Parotid gland (tissue), 1 donor: ENCODE measurements around a stretch of chr5.

GRCh38 chr5:55578817-55579229 is 44.1 kb upstream of the PLPP1 start:
- PRO-cap = no peak

DNA sequence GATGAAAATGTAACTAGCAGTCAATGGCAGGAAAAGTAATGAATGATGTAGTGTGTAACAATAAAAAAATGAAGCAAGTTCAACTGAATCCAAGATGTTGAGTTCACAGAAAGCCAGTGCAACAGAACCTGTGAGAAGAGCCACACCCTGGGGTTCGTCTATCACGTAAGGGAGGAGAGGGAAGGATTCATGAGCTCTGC is 60.1 kb upstream of the PLPP1 start:
- PRO-cap = unidirectional peak, plus-strand start at position 116 of the sequence

GRCh38 chr5:55597154-55598351 is 62.8 kb upstream of the PLPP1 start:
- PRO-cap = no peak

DNA sequence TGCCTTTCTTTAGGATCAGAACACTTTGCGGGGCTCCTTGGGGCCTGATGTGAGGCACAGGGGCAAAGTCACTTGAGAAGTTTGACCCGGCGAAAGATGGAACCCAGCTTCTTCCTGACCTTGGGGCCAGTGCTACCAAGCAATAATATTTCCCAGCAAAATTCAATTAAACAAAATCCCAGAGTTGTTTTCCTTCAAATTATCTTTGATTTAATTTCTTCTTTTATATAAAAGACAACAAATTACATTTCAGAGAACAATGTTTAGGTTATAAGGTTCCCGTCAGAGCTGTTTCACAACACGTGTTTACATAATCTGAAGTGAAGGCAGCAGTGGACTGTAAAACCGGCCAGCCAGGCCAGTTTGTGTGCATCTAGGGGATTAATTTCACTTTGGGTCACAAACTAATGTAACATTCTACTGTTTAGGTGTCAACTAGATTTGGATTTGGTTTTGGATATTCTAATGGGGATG is 86.4 kb upstream of the PLPP1 start:
- PRO-cap = no peak

DNA sequence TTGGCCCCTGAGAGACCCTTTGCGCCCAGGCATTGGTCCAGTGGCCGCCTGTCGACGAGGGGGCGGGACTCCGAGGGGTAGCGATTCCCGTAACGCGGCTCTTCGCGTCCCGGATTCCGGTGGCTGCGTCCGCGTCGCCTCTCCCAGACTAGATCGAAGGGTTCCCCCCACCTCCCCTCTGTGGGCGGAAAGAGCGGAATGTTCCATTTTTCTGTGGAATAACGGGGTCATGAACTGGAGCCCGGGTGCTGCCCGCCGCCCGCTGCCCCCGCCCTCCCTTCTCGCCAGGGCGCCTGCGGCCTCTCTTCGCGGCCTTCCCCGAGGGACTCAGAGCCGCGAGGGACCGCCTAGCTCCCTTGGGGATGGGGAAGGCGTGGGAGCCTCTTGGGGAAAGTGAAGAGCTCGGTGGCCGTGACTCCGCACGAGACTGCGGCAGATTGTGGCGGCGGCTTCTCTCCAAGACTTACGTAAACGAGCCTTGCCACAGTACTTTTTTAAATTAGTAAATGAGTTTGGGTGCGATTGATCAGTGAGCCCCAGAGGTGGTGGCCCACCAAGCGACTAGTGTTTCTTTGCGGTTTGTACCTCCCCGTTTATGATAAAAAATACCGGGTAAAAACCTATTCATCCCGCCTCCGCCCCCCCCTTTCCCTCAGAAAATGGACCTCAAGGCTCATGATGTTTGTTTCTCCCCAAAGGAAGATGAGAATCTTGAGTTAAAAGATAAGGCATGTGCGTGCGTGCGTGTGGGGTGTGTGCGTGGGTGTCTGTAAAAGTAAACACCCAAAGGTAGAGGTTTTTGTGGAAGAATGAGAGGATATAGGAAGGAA is 540 bp upstream of the IL6ST start:
- PRO-cap = bidirectional peak, plus-strand start at position 112 of the sequence, minus-strand start outside the sequence; bidirectional peak, plus-strand start at position 230 of the sequence, minus-strand start at position 180 of the sequence

- PRO-cap = no peak
These were observed 142.2 kb upstream of the MAP3K1 start for GRCh38 chr5:56673019-56673779.

GRCh38 chr5:56817191-56817702 is 1.9 kb downstream of the MAP3K1 start:
- PRO-cap = no peak

GRCh38 chr5:56881829-56882664 is 27.3 kb upstream of the SETD9 start:
- PRO-cap = no peak

GRCh38 chr5:56893546-56894231 is 15.7 kb upstream of the SETD9 start:
- PRO-cap = no peak

DNA sequence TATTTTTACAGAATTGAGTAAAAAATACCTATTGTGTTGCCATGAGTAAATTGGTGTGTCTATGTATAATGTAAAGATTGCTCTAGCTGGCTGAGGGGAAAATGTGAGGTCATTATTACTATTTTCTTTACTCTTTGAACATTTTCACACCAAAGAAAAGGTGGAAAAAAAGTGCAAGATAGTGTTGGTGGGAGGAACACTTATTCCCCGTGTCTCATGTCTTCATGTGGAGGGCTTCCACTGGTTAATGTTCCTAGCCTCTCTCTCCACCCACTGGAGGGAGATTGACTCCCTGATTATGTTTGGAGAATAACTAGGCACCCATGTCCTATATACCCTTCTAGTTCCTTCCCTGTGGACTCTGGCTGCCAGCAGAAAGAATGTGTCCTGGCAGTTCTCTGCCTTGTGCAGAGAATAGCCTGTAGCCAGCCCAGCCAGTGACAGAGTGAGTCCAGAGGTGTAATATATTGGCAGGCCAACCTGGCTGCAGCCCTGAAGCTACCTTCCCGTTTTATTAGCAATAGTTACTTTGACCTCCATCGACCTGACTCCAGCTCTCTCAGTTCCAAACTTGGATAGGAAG is 8.0 kb downstream of the SETD9 start:
- PRO-cap = no peak

- PRO-cap = no peak
These were observed 51.6 kb upstream of the MIER3 start for GRCh38 chr5:57003513-57003904.

DNA sequence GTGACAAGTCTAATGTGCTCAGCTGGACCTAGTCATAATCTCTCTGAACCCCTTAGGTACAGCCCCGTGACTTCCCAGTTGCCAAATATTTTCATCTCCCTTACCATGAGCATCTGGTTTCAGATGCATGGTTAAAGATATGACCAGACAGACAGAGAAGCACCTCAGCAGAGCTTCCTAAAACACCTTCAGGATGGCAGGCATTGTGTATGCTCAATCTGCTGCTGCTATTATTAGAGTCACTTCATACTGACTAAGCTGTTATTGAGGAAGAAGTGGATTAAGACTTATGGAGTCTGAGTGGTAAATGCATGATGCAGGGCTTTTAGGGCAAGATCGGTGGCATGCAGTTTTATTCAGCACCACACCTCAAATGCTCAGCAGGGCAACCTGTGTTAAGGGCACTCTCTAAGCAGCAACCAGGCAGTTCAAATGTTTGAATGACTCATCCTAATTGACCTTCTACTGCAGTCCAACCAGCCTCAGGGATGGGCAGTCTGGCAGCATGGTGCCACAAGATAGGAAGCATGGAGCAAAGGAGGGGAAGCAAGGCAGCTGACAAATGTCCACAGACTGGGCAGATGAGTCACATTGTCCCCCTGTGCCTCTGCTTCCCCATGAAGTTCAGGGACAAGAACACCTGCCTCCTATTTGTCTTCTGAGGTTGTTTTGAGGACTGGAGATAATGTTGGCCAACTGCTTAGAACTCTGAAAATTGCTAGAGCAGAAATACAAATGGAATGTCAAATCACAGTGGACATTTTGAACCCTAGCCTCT is 80.2 kb upstream of the MIER3 start:
- PRO-cap = no peak

- PRO-cap = no peak
These were observed 1.4 kb upstream of the GPBP1 start for GRCh38 chr5:57172240-57173122.

GRCh38 chr5:57207476-57208358 is 33.9 kb downstream of the GPBP1 start:
- PRO-cap = no peak

DNA sequence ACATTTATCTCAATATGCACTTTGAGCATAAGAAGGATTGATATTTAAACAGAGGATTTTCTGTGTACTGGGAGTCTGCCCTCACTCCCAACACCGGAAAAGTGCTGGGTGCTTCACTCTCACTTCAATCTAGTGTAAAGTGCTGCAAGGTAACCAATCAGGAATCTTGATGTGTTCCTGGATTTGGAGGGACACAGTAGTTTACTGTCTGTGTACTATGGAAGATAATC is 169.5 kb upstream of the ACTBL2 start:
- PRO-cap = no peak

- PRO-cap = no peak
These were observed 379.9 kb upstream of the ACTBL2 start for GRCh38 chr5:57862376-57863080.

DNA sequence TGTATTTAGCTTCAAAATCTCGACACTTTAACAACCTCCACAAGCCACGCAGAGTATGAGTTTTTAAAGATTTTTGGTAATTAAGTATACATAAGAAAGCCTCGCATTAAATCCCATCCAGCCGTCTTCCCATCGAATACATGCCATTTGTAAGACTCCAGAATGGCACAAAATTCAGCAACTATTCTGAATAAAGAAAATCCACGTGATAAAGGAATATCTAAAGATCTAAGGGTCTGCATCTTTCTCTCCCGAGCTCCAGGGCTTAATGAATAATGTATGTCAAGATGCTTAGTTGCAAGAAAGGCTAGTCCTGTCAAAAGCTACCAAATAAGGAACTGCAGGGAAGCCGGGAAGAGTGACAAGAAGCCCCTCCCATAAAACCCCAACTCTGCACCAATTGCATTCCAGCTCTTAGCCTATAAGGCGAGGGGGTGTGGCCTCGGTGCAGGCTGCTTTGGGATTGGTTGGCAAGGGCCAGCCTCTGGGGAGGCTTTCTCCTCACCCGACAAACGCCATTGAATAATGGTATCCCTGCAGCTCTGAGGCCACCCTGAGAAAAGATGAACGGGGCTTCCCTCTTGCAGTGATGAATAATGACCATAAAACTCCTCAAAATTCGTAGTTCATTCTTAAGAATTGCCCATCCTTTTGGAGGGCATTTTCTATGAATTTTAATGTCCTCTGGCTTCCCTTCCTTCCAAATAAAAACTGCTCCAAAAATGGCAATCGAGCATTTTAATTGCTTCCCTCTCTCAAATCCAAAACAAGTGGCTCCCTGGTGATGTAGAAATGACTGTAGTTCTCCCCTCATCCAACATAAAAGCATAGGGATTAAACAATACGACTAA is 416.9 kb downstream of the RAB3C start:
- PRO-cap = no peak

DNA sequence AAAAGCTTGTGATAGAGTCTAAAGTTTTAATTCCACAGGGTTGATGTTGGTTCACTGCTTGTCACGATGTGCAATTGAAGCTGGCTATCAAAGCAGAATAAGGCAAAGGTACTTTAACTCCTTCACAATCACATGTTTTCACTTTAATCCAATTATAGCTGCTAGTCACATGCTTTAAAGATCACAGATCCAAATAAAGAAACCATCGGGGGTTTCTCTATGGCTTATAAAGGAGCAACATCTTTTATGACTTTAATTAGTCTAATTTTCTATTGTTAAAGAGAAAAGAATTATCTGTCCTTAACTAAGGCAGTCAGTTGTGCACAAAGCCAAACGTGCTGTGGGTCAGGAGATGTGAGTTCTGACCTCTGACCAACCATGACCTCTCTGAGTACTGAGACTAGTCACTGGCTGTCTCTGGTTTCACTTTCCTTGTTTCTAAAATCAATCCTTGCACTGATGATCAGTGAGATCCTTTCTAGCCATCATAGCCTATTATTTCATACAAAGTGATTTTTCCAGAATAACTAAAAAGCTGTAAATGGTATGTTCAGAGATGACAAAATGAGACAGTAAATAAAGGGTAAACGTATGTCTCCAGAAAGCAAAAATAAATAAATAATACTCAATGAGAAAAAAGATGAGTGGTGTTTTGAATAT is 561.1 kb downstream of the RAB3C start:
- PRO-cap = no peak

GRCh38 chr5:59212978-59213502 is 630.2 kb downstream of the RAB3C start:
- PRO-cap = no peak

GRCh38 chr5:59562389-59563571 is 330.7 kb downstream of the PDE4D start:
- PRO-cap = no peak